Jurkat, Clone E6-1 (cell line): ENCODE results near the gene TRIM46.

GRCh38 chr1:154157393-154158335 lies 34.2 kb downstream of the TPM3 start:
- RRBS: no CpG with 5 or more reads among the region's 9 CpGs

GRCh38 chr1:154172851-154173339 lies 19.0 kb downstream of the TPM3 start:
- RRBS: no CpG with 5 or more reads among the region's 9 CpGs

GRCh38 chr1:154329226-154330145 lies 4.2 kb downstream of the ATP8B2 start:
- RRBS: 83% methylated on average over 2 of the region's 12 CpGs

DNA sequence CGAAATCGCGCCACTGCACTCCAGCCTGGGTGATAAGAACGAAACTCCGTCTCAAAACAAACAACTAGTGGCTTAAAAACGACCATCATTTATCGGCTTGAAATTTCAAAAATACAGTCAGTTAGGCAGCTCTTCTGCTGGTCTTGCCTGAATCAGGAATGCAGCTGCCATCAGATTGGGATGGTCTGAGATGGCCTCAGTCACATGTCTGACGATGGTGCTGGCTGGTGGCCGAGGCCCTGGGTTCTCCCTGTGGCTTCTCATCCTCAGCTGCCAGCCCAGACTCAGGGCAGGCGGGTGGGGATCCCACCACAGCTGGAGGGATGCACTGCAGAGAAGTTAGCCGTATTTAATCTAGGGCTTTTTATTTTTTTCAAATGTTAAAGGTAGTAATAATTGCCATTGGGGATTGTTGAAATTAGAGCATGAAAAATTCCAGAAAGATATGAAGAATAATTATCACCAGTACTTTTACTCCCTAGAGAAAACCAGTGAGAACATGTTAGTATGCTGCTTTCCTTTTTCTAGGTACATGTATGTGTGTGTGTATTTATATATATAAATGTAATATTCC lies 31.4 kb downstream of the IL6R start:
- RRBS: no CpG with 5 or more reads among the region's 11 CpGs

GRCh38 chr1:154454241-154455064 lies 47.6 kb upstream of the TDRD10 start:
- RRBS: no CpG with 5 or more reads among the region's 5 CpGs

DNA sequence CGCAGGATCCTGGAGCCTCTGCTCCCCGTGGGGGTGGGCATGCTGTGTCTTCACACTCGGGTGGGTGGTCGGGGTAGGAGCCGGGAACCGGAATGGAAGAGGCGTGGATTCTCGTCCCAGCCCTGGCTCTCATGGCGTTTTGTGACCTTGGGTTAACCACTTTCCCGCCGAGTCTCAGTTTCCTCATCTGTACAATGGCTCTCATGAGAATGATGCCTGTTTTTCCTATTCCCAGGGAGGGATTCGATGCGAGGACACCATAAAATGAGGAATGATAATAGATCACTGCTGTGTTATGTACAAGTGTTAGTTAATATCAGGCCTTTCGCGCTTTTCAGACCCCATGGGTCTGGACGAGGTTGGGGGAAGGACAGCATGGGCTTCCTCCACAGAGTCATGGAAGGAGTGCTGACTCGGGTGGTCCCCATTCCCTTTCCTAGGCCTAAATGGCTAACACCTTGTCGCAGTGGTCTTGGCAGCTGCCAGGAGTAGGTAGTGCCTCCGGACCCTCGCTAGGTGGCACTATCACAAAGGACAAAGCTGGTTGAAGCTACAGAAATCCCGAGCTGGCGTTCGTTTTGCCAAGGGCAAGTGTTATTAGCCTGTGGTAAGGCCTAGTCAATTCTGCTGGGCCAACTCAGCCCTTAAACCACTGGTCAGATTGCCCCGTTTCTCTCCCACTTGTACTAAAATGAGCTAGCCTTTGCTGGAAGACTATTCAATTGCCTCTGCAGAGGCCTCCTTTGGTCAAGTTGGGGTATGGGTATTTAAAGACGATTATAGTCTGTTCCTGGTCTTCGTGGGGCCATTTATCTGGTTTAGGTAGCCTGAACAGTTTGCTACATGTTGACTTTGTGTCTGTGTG lies 938 bp upstream of the UBE2Q1 start:
- RRBS: no CpG with 5 or more reads among the region's 26 CpGs

GRCh38 chr1:154587882-154588431 lies 20.0 kb downstream of the ADAR start:
- RRBS: no CpG with 5 or more reads among the region's 10 CpGs

- RRBS: no CpG with 5 or more reads among the region's 11 CpGs
Observed at GRCh38 chr1:154609192-154609925, 1.4 kb upstream of the ADAR start.

- RRBS: no CpG with 5 or more reads among the region's 15 CpGs
Observed at GRCh38 chr1:154671144-154671875, 63.3 kb upstream of the ADAR start.

DNA sequence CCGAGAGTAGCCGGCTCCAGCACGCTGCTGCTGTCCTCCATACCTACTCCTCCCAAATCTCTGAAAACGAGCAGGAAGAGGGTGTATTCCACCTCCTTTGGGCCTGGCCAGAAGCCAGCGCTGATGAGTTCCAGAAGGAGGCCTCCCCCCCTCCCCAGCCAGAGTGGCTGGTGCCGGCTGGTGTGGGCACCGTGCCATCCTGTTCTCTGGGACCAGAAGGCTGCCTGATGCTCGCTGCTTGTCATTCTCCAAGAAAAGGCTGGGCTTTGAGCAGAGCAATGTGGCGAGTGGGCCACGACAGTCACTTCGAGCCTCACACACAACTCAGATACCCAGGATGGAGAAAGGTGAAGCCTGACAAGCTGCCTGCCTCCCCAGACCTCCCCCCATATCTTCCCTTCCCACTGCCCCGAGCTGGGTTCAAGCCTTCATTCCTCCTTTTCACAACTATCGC lies 22.1 kb downstream of the KCNN3 start:
- RRBS: no CpG with 5 or more reads among the region's 13 CpGs

GRCh38 chr1:154954765-154955700 lies 866 bp downstream of the PBXIP1 start:
- RRBS: no CpG with 5 or more reads among the region's 6 CpGs

DNA sequence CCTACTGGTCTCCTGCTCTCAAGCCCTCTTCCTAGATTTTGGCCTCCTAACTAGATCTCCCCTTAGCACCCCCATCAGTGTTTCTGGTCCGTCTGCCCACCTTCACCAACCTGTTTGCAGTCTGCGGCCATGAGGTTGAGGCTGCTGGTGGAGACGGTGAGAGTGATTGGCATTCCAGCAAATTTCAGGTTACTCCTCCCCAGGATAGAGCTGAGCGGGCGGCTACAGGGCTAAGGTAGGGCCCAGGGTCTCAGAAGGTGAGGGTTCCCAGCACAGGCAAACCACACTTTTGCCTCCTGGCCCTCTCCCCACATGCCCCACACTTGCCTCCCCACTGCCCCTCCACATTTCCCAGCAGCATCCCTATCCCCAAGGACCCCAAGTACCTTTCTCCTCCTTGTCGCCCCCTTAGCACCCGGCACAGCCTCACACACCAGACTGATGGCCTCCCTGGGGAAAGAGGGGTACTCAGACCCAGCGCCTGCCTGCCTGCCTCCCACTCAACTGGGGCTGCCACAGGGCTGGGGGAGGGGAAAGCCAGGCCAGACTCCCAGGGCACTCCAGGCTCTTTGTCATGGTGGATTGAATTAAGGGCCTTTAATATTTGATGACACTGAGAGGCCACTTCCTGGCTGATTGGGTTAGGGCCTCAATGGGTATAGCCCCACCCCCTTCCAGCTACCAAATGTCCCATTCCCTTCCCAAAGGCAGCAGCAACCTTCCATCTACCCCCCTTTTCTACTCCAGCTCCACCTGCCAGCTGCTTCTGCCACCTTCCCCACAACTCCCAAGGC lies 2.0 kb downstream of the SHC1 start:
- RRBS: no CpG with 5 or more reads among the region's 8 CpGs

DNA sequence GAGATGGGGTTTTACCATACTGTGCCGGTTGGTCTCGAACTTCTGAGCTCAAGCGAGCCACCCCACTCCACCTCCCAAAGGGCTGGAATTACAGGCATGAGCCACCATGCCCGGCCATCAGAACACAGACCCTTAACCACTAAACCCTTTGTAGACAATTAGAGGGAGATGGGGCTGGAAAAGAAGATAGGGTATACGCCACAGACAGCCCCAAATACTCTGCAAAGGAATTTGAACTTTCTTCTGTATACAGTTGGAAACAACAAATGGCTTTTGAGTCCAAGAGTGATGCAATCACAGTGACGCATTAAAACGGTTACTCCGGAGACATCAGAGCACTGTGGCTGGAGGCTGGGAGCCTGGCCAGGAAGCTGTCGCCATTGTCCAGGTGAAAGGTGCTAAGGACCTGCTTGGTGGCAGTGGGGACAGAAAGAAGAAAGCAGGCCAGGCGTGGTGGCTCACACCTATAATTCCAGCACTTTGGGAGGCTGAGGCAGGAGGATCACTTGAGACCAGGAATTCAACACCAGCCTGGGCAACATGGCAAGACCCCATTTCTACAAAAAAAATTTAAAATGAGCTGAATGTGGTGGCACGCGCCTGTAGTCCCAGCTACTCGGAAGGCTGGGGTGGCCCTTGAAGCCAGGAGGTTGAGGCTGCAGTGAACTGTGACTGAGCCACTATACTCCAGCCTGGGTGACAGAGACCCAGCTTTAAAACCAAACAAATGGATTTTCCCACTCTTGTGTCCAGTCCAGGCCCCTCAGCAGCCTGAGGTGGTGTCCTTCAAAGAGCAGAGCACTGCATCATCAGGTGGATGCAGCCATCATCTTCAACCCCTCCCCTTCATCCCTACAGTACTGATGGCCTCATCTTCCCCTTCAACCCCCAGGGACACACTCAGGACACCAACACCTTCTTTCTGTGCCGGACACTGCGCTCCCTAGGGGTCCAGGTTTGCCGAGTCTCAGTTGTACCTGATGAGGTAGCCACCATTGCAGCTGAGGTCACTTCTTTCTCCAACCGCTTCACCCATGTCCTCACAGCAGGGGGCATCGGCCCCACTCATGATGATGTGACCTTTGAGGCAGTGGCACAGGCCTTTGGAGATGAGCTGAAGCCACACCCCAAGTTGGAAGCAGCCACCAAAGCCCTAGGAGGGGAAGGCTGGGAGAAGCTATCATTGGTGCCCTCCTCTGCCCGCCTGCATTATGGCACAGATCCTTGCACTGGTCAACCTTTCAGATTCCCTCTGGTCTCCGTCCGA lies 4.5 kb downstream of the FLAD1 start:
- RRBS: no CpG with 5 or more reads among the region's 21 CpGs

DNA sequence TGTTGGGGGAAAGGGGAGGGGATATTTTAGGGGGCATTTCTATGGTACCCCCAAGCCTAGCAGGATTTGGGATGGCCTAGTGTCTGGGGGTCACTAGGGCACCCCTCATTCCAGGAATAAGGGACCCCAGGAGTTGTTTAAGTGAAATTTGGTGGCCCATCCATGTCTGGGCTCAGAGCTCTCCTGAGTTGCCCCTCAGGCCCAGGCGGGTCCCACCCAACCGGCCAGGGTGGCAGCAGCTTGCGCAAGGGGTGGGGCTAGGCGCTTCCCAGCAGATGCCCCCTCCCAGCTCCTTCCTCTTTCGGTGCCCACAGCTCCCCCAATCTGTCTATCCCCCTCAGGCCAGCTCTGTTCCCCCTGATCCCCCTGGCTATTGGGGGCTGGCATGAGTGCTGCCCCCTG lies 5.2 kb downstream of the ZBTB7B start:
- RRBS: no CpG with 5 or more reads among the region's 5 CpGs

DNA sequence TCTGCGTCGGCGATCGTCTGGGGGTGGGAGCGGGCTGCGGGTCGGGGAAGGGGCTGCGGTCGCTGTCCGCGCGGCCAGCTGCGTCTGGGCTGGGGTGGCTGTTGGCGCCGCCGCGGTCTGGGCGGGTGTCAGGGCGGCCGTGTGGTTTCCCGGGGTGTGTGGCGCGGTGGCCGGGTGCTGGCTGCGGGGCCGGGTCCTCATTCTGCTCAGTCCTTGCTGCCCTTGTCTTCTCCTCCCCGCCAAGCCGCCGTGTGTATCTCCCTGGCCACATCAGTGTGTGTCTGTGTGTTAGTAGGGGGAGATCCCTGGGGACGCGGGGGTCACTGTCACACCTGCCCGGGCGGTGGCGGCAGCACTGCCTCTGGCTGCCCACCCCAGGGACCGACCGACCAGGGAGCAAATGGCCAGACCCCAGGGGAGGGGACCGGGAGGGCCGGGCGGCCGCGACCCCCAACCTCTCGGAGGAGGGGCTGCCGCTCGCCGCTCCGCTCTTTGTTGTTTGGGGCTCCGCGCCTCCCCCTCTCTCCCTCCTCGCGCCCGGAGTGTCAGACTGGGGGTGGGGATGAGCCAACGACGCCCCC lies 1.3 kb downstream of the EFNA3 start:
- RRBS: 5% methylated on average over 6 of the region's 53 CpGs

DNA sequence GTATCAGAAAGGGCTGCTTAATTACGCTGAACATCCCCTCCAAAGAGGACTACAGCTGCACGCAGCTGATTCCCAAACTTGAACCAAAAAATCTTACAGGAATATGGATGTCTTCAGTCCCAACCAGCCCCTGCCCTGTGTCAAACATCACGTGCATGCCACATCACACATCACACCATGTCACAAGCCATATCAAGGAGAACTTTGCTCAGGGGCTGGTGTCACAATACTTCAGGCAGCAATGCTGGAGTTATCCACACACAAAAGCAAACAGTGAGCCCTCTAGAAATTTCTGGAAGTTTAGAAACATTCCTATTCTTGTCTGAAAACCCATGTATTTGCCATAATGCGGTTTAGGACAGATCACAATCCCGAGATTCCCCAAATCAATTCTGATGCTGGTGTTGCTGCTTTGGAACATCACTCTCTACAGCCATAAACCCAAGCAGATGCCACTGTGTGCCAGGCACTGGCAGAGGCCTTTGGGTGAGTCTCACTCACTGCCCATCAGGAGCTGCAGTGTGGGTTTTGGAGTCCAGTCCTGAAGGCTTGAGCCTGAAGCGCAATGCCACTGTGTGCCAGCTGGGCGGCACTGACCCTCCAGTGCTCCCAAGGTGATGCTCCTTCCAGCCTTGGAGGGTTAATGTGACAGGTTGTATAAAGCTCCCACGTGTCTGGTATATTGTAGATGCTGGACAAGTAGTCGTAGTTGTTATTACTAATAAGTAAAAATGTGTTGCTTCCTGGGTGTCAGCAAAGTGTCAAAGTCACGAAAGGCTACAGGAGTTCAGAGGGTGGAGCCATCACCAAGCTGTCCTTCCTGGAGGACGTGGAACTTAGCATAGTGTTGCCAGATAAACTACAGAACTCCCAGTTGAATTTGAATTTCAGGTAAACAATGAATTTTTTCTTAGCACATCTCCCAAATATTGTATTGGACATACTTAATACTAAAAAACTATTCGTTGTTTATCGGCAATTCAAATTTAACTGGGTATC lies 20.1 kb upstream of the EFNA1 start:
- RRBS: no CpG with 5 or more reads among the region's 13 CpGs

DNA sequence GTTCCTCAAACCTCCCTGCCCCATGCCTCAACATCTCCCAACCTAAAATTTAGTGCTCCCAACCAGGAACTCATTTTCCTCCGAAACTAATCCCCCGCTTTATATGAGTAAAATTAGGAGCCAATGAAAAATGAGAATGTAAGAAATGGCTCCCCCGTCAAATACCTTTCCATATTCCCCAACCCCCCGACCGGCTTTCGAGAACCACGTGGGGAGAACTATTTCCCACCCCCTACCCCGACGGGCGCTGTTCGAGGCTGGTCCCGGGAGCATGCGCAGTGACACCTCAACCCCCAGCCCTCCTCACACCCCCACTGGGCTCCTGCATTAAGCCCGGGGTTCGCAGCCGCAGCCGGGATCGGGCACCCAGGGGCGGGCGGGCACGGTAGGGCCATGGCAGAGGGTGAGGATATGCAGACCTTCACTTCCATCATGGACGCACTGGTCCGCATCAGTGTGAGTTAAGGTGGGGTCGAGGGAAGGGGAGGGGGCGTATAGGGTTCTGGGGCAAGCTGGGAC lies at the start of gene TRIM46:
TSS of gene TRIM46 (plus strand) at position 276 of the 519 bp plus-strand sequence.
- RRBS: 2% methylated on average over 10 of the region's 25 CpGs

- RRBS: no CpG with 5 or more reads among the region's 5 CpGs
Observed at GRCh38 chr1:155182176-155182576, 8.5 kb downstream of the TRIM46 start.

DNA sequence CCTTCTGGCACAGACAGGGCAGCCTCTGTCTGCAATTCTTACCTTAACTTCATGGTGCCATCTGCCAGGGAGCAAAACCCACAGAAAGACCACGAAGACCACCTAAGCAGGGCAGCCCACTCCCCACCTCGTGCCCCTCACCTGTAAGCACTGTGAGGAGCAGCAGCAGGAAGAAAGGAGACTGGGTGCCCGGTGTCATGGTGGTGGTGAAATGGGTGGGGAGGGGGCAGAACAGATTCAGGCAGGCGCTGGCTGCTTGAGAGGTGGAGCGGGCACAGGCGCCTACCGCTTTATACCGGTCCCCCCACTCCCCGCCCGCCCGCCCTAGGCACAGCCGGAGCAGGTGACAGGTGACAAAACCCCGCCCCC lies 15.1 kb downstream of the THBS3 start:
- RRBS: 82% methylated on average over 4 of the region's 13 CpGs

DNA sequence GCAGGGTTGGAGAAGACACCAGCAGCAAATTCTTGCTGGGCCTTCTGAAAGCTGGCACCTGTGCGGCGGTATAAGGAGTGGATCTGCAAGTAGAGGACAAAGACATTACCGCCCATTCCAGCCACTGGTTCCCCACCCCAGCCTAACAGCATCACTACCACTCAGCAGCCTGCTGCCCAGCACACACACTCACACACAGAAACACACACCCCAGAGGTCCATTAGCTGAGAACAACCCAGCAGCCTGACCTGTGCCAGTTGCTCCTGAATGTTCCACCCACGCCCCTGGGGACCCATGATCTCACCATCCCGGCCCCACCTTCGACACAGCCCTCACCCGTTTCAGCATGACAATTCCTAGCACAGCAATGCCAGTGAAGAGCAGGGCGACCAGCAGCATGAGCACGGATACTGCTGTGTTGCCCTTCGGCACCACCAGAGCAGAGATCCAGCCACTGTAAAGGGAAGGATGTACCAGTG lies 1.1 kb upstream of the ENTREP3 start:
- RRBS: no CpG with 5 or more reads among the region's 10 CpGs